Uterus (tissue), 7 donors: ENCODE measurements around the gene IPO5.

GRCh38 chr13:97438852-97439841 lies 5.2 kb downstream of the RAP2A start:
- PRO-cap, 4 experiments, result no peak in any of the 4 experiments
- RAMPAGE, long total RNA, 2 experiments, result no peak in any of the 2 experiments
- RRBS, result no CpG with 5 or more reads among the region's 7 CpGs

- PRO-cap, 4 experiments, result no peak in any of the 4 experiments
- RAMPAGE, long total RNA, 2 experiments, result no peak in any of the 2 experiments
- RRBS, result no CpG with 5 or more reads among the region's 8 CpGs
These were observed at the start of gene IPO5 for GRCh38 chr13:97953508-97953857. TSS of gene IPO5 (plus strand) at chr13:97953675.

DNA sequence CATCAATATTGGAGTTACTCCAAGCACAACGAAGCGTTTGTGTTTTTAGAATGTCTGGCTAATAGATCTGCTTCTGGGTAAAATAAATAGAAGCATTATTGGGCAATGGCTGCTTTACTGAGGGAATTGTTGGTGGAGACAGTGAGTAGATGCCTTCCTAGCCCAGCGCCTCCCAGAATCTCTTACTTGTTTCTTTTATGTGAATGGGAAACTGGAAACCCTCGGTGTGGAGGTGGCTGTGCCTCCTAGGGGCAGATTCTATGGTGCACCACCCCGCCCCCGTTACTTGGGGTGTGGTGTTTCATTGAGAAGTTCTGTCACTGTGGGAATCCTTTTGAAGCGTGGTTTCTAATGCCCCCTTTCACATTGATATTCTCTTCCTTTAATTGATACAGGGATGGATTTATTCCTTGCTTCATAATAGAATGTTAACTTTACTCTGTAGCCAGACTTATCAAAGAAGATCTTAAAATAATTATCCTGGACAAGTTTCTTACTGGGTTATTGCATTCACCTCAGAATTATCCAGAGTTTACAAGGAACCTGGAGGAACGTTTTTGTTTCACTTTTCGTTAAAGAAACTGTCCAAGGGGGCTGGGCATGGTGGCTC lies 2.2 kb downstream of the FARP1 start:
- PRO-cap, 4 experiments, result peak in 2 of 4 experiments; most common minus-strand start position 60 of the sequence (in 2)
- RAMPAGE, long total RNA, 2 experiments, result no peak in any of the 2 experiments
- RRBS, result no CpG with 5 or more reads among the region's 9 CpGs

GRCh38 chr13:98255493-98256362 lies 78.7 kb upstream of the RNF113B start:
- PRO-cap, 4 experiments, result no peak in any of the 4 experiments
- RAMPAGE, long total RNA, 2 experiments, result no peak in any of the 2 experiments
- RRBS, result no CpG with 5 or more reads among the region's 11 CpGs

GRCh38 chr13:98419802-98420801 lies 156.8 kb downstream of the STK24 start:
- PRO-cap, 4 experiments, result no peak in any of the 4 experiments
- RAMPAGE, long total RNA, 2 experiments, result no peak in any of the 2 experiments
- RRBS, result no CpG with 5 or more reads among the region's 15 CpGs

GRCh38 chr13:98440503-98440704 lies 136.5 kb downstream of the STK24 start:
- PRO-cap, 4 experiments, result no peak in any of the 4 experiments
- RAMPAGE, long total RNA, 2 experiments, result no peak in any of the 2 experiments
- RRBS, result no CpG with 5 or more reads among the region's 4 CpGs

DNA sequence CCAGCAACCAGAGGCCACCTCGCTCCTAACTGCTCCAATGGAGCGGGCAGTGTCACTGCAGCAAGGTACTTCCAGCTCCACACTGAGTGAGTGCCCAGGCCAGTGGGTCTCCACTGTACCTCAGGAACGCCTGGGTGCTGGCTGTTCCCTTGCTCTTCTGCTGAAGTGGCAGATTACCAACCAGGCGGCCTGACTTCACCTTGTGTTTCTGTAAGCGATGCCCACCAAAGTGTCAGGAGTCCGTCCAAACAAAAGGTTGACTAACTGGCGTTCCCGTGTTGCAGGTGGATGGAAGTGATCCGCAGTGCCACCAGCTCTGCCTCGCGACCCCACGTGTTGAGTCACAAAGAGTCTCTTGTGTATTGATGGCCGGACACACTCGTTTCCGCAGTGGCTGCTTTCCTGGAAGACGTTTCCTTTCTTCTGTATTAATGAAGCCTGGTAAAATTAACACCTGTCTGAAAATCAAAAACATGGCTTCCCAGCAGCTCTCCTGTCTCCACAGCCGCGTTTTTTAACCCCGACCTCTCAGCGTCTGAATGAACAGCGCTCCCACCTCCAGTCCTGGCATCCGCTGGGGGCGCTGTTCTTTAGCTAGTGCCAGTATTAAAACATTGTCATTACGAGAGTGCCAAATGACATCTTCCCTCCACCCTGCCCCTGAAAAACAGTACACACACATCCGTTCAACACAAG lies 128.8 kb downstream of the STK24 start:
- PRO-cap, 4 experiments, result no peak in any of the 4 experiments
- RAMPAGE, long total RNA, 2 experiments, result no peak in any of the 2 experiments
- RRBS, result no CpG with 5 or more reads among the region's 25 CpGs

DNA sequence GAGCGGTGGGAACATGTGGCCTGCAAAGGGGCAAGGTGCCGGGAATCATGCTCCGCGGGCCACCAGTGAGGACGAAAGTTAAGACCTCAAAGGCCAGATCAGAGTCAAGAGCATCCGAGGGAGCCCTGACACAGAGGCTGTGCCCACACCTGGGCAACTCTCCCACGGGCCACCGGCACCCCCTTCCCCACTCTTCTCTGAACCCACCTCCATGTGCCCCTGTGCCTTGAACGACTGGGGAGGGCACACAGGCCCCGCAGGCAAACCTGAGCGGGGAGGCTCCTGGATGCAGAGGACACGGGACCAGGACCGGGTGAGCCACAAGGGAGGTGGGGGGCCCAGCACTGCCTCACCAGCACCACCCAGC lies 49.5 kb downstream of the STK24 start:
- PRO-cap, 4 experiments, result no peak in any of the 4 experiments
- RAMPAGE, long total RNA, 2 experiments, result no peak in any of the 2 experiments
- RRBS, result no CpG with 5 or more reads among the region's 13 CpGs

- PRO-cap, 4 experiments, result no peak in any of the 4 experiments
- RAMPAGE, long total RNA, 2 experiments, result no peak in any of the 2 experiments
- RRBS, result no CpG with 5 or more reads among the region's 14 CpGs
These were observed 73.6 kb upstream of the STK24 start for GRCh38 chr13:98650212-98651140.

DNA sequence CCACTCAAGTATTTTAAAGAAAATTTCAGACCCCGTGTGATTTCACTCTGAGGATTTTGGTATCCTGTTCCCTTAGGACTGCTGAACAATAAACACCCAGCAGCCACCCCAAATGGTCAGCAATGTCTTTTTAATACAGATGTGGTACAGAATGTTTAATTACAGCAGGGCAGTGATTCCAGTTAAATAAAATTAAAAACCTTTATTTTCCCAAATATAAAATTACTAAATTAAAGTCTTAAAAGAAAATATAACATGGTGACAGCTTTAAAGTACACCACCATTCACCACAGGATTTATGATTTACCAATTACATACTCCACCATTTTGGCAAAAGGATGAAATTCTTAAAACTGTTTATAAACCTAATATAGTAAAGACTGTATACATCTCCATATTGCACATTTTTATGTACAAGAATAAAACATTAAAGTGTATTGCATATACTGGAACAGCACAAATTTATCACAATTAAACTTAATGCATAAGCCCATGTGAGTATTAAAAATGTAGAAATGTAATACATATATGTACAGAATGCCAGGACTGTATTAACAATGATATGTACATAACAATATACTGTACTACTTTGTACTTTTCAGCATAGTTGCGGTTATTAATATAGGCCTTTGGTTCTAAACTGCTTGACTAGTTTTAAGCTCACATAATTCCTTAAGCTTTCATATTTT lies 41.0 kb upstream of the SLC15A1 start:
- PRO-cap, 4 experiments, result no peak in any of the 4 experiments
- RAMPAGE, long total RNA, 2 experiments, result no peak in any of the 2 experiments
- RRBS, result no CpG with 5 or more reads among the region's 2 CpGs

DNA sequence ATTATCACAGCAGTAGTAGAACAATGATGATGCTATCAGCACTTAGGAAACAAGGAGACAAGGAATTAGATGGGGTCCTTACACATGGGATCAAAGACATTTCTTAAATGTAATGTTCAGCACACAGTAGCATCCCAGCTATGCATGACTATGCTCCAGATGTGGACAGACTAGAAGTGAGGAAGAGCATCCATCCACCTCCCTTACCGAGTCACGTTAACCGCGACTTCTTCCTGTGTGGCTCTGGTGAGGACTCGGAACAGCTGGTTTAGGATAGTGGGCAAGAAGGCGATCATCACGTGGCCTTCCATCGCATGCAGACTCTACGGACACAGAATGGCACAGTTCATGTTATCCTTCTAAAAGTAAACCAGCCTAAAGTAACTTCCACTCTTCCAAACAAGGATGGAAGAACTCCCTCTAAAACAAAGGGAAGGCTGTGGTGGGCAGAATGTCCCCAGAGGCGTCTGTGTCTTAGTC lies 96.1 kb downstream of the DOCK9 start:
- PRO-cap, 4 experiments, result no peak in any of the 4 experiments
- RAMPAGE, long total RNA, 2 experiments, result no peak in any of the 2 experiments
- RRBS, result no CpG with 5 or more reads among the region's 10 CpGs

GRCh38 chr13:98937898-98938381 lies 39.9 kb downstream of the DOCK9 start:
- PRO-cap, 4 experiments, result no peak in any of the 4 experiments
- RAMPAGE, long total RNA, 2 experiments, result no peak in any of the 2 experiments
- RRBS, result no CpG with 5 or more reads among the region's 7 CpGs

DNA sequence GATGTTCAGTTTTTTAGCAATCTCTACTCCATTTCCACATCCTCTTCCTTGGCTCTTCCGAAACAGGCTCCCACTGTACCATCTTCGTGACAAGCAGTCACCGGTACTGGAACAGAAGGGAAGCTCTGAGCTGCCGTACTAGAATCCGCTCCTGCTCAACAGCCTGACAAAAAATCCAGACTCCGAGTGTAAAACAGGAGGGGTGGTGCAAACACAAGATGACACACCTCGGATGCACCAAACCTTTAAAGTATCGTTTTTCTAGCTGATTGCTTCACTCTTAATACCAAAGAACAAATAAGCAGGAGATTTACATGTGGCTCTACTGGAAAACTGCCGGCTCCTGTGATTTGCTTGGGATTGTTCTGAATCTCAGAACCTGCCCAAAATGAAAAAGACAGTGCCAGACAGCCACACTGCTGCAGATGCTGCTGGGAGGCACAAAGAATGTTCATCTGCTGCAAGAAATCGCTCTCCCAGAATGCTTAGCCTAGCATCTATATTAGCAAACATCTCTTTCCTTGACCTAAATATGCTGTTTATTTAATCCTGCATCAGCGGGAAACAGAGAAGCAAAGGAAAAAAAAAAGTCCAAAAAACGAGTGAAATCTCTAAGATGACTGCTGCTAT lies 37.9 kb upstream of the DOCK9 start:
- PRO-cap, 4 experiments, result no peak in any of the 4 experiments
- RAMPAGE, long total RNA, 2 experiments, result no peak in any of the 2 experiments
- RRBS, result no CpG with 5 or more reads among the region's 12 CpGs

GRCh38 chr13:99218912-99219447 lies 18.3 kb downstream of the UBAC2 start:
- PRO-cap, 4 experiments, result no peak in any of the 4 experiments
- RAMPAGE, long total RNA, 2 experiments, result no peak in any of the 2 experiments
- RRBS, result no CpG with 5 or more reads among the region's 2 CpGs

DNA sequence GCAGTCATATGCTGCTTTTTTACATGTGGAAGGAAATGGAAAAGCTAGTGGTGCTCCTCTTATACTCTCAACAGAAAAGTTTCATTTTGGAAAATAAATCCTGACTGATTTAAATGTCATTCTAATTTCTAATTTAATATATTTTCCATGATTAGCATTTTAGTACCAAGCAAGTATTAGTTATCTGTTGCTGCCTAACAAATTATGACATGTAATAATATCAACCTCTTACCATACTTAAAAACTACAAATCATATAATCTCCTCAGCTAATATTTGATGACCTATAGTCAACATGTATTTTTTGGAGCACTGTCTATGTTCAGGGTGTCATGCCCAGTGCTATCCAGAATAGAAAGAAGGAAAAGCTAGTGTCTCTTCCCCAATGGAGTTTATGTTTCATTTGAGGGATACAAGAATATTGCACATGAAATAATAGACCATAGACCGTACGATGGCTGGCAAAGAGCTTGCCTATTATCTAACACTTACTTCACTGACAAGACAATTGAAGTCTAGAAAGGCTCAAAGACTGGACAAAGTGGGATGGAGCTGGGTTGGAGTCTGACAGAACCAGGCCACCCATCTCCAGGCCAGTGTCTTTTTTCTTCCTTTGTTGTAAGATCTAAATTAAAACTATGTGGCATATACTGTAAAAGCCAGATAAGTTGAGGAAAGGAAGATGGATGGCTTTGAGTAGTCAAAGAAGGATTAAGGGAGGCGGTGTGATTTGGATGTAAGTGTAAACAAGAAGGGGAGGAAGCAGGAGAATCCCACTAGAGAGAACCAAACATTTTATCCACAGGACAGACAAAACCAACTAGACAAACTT lies 18.4 kb downstream of the GPR183 start:
- PRO-cap, 4 experiments, result no peak in any of the 4 experiments
- RAMPAGE, long total RNA, 2 experiments, result start-site peak on the plus strand in 1 of 2 experiments, centred at position 305 of the sequence, 5 reads per replicate
- RRBS, result no CpG with 5 or more reads among the region's 3 CpGs

DNA sequence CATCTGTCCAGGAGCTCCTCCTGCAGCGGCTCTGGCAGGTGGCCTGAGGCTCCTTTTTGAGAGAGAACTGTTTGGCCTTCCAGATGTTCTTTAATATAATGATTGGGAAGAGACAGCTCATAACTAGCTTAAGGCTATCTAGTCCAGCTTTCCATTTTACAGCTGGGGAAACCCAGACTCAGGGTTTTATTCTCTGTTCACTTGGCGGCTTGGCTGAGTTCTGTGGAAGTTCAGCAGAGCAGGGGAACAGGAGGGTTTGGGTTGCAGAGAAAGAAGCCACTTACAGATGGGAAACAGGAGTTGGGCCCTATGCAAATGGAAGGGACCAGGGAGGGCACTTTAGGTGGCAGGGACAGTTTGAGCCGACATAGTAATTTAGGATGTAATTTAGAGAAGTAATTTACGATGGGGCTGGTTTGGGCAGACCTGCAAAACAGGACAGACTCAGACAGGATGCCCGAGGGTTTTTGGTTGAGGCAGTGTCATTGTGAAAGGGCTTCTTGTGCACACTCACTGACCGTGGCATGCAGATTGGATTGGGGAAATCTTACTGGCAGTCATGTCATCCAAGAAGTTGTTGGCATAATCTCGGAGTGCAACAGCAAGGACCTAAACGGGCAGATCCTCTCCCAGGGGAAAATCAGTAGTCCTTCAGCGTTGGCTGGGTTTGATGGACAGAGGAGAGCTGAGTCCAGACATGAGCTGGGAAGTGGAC lies 47.2 kb upstream of the GPR183 start:
- PRO-cap, 4 experiments, result no peak in any of the 4 experiments
- RAMPAGE, long total RNA, 2 experiments, result no peak in any of the 2 experiments
- RRBS, result no CpG with 5 or more reads among the region's 9 CpGs

GRCh38 chr13:99370618-99370853 lies 63.3 kb upstream of the GPR183 start:
- PRO-cap, 4 experiments, result no peak in any of the 4 experiments
- RAMPAGE, long total RNA, 2 experiments, result no peak in any of the 2 experiments
- RRBS, result no CpG with 5 or more reads among the region's 2 CpGs

DNA sequence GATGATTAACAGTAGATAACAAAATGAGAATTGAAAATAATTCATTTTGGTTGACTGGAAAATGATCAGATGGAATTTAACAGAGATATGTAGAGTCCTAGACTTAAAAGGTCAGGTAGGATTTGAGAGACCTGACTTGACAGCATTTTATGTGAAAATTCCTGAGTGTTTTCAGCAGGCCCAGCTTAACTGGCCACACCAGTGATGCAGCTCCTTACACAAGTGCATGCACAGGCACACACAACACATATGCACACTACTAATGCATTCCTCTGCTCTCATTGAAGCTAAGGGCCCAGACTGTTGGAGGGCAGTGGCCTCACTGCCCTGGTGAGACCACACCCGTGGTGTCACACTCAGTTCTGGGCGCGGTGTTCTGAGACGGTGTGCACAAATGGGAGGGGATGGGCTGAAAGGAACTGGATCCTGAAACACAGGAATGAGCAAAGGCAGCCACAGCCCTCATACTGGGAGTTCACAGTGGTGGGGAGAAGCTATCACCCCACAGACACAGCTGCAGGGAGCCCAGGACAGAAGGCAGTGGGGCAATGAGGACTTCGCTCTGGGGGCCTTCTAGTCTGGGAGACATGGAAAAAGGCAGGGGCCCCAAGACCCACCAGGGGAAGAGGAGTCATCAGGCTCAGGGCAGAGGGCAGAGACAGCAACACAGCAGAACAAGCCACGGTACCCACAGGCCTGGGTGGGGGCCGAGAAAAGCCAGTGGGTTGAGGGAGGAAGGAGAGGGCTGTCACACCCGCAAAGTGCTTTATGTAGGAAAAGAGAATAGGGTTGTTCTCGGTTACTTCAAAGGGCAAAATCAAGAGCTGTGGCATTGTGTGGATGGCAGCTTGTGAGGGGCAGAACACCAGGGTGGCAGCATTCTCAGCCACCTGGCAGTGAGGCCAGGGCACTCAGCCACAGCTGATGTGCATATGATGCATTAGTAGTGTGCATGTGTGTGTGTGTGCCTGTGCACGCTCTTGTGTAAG lies 75.3 kb upstream of the GPR183 start:
- PRO-cap, 4 experiments, result no peak in any of the 4 experiments
- RAMPAGE, long total RNA, 2 experiments, result no peak in any of the 2 experiments
- RRBS, result no CpG with 5 or more reads among the region's 10 CpGs

DNA sequence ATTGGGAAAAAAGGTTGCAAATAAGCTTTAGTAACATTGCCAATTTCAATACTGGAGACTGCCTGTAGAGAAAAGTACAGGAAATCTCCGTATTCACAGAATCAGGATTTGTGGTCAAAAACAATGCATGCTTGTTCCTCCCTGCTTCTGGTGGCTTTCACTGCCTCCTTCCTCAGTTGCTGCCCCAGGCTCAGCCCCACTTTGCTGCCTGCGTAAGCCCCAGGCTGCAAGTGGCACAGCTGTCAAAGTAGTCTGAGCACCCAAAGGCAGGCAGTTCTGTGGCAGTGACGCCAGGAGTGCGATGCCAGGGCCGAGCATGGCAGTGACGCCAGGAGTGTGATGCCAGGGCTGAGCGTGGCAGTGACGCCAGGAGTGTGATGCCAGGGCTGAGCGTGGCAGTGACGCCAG lies 77.2 kb upstream of the GPR183 start:
- PRO-cap, 4 experiments, result no peak in any of the 4 experiments
- RAMPAGE, long total RNA, 2 experiments, result no peak in any of the 2 experiments
- RRBS, result no CpG with 5 or more reads among the region's 10 CpGs

DNA sequence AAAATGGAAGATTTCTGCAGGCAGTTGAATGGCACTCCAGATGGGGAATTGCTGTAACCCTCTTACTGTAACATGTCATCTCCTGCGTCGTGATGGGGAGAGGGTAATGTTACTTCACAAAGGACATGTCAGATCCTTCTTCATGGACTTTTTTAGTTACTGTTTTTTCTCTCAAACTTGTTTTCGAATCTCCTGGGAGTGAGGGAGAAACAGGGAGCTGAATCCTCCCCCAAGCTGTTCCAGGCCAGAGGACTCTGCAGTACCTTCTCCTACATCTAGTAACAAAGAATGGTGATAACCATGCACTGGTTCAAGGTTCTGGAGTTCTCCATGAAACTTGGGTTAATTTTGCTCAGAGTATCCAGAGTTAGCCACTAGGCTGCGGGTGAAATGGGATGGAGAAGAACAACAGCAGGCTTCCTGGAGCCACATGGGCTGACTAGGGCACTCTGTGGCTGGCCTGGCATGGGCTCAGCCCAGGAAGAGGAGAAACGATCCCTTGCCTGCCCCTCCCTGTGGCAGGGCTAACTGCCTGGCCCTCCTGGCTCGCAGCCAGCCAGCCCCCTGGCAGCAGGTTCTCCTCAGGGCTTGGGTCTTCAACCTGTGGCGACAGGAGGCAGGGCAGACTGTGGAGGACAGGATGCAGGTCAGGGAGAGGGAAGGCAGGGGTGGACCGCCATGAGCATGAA lies 78.6 kb upstream of the GPR183 start:
- PRO-cap, 4 experiments, result no peak in any of the 4 experiments
- RAMPAGE, long total RNA, 2 experiments, result no peak in any of the 2 experiments
- RRBS, result no CpG with 5 or more reads among the region's 8 CpGs